Progenitor cell of endocrine pancreas (in vitro differentiated cells): ENCODE measurements around a stretch of chr12.

- PRO-cap, result no peak
Observed at GRCh38 chr12:21851857-21852596, 77.5 kb upstream of the KCNJ8 start.

DNA sequence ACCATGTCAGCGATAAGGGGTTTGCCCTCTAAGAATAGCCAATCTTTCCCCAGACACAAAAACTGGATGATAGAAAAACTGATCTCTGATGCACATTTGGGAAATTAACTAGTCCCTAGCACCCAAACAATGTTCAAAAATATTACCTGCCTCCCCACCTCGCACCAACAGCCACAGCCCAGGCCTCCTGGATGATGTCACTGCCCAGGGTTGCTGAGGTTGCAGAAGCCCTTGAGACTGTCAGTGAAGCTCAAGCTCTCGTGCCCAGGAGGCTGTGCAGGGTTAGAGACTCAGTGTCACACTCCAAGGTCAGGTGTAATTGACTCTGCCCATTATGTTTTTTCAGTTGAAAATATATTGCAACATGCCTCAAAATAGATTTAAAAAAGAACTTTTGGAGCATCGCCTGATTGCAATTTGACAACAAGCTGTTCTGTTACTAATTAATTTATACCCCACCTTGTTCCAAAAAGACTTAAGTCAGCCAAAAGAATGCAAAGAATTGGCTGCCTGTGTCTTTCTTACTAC is 72.2 kb downstream of the CMAS start:
- PRO-cap, result no peak

DNA sequence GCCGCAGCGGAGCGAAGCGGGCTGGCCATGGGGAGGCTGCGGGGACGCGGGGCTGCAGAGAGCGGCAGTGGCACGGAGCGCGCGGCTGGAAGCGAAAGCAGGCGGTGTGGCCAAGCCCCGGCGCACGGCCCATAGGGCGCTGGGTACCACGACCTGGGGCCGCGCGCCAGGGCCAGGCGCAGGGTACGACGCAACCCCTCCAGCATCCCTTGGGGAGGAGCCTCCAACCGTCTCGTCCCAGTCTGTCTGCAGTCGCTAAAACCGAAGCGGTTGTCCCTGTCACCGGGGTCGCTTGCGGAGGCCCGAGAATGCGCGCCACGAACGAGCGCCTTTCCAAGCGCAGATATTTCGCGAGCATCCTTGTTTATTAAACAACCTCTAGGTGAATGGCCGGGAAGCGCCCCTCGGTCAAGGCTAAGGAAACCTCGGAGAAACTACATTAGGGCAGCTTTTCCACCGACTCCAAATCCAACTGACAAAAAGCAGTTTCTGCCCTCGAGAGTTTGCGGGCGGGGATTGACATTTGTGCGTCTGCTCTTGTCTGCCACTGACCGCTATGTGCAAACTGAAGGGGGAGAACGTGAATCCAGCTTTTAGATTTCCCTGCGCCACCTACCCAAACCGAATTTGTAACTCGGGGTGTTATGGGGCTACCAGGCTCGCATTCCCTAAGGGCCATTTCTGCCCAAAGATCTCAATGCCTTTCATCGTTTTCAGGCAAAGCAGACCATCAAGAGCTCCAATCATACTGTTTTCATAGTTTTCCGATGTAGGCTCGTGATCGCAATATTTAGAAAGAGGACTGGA is 45.7 kb downstream of the BCAT1 start:
- PRO-cap, result no peak

DNA sequence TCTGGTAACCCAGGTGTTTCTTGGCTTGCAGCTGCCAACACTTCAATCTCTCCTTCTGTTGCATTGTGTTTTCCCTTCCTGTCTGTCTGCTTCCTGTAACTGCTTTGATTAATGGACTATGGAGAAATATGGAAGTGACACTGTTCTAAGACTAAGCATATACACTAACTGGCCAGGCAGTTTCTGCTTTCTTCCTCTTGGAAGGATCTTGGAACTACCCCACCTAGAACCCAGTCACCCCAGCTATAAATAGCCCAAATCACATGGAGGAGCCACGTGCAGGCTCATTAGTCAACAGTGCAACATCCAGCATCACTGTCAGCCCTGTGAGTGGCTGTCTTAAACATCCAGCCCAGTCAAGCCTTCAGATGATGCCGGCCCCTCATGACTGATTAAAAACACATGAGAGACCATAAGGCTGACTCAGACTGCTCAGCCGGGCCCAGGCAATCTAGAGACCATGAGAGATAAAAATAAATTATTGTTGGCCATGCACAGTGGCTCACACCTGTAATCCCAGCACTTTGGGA is 39.2 kb downstream of the BCAT1 start:
- PRO-cap, result no peak

DNA sequence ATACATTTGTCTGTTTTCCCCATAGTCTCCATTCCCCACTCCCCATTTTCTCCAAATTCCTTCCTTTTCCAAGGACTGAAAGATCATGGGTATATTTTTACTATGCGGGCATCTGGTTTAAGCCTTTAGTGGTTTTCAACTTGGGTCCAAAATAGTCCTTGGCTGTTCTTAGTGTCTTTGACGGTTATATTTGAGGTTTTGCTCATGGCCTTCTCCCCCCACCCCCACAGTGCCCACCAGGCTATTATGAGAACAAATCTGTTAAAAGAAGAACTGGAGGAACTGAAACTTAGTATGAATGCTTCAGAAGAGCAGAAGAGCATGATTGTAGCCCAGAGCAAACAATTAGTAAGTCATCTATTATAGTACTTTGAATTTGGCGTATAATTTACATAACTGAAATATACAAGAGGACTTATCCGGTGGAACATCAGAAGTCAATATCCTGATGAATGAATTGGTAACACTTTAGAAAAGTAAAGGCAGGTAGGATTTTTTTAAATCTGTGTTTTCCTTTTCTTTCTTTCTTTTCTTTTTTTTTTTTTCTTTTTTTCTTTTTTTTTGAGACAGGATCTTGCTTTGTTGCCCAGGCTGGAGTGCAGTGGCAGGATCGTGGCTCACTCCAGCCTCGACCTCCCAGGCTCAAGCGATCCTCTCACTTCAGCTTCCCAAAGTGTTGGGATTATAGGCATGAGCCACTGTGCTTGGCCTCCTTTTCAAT is 31.8 kb upstream of the IRAG2 start:
- PRO-cap, result no peak

DNA sequence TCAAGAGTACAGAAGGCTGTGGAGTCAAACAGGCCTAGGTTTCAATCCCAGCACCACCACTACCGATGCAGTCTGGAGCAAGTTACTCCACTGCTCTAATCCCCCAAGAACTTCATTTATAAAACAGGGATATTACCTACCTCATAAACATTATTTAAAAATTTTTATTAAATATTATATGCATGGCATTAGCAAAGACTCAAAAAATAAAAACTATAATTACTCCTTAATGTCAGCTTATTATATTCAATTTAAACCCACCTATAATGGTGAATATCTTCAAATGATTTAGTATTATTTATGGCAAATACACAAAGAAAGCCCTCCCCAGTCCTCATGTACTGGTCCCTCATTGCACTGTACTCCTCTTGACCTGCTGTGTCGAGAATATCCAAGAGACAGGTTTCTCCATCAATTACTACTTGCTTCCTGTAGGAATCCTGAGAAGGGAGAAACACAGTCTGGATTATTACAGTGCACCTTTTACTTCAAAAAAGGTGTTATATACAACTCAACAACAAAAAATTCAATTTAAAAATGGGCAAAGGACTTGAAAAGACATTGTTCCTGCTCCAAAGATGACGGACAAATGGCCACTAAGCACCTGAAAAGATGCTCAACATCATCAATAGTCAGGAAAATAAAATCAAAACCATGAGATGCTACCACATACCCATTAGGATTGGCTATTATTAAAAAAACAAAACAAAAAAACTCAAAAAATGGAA is 23.6 kb downstream of the KRAS start:
- PRO-cap, result no peak

DNA sequence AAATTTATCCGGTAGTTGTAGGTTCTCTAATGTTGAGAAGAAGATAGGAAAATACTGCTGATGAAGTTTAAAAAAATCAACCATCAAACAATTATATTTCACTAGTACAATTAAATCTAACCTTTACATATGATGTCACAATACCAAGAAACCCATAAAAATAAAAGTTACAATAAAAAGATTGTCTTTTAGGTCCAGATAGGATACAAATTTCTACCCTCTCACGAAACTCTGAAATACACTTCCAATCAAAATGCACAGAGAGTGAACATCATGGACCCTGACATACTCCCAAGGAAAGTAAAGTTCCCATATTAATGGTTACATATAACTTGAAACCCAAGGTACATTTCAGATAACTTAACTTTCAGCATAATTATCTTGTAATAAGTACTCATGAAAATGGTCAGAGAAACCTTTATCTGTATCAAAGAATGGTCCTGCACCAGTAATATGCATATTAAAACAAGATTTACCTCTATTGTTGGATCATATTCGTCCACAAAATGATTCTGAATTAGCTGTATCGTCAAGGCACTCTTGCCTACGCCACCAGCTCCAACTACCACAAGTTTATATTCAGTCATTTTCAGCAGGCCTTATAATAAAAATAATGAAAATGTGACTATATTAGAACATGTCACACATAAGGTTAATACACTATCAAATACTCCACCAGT is 5.8 kb downstream of the KRAS start:
- PRO-cap, result no peak

- PRO-cap, result no peak
Observed at GRCh38 chr12:25247300-25247759, 3.4 kb downstream of the KRAS start.

DNA sequence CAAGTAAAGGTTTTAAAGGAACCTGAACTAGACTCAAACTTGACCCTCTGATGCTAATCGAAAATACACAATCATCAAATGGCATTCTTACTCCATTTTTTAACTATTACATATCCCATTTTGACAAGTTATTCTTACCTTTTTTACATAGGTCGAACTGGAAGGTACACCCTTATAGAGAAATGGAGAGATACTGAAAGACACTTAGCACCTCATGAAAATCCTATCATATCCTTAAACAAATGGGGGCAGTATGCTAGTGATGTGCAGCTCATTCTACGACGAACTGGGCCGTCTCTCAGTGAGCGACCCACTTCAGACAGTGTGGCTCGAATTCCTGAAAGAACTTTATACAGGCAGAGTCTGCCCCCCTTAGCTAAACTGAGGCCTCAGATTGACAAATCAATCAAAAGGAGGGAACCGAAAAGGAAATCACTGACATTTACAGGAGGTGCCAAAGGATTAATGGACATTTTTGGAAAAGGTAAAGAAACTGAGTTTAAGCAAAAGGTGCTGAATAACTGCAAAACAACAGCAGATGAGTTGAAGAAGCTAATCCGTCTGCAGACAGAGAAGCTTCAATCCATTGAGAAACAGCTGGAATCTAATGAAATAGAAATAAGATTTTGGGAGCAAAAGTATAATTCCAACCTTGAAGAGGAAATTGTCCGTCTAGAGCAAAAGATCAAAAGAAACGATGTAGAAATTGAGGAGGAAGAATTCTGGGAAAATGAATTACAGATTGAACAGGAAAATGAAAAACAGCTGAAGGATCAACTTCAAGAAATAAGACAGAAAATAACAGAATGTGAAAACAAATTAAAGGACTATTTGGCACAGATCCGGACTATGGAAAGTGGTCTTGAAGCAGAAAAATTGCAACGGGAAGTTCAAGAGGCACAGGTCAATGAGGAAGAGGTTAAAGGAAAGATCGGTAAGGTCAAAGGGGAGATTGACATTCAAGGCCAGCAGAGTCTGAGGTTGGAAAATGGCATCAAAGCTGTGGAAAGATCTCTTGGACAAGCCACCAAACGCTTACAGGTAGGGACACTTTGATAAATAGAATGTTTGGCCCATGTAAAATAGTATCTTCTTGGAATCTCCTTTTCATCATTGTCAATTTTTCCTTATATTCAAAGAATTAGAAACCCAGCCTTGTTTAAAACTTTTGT is 60.1 kb downstream of the BHLHE41 start:
- PRO-cap, result no peak

DNA sequence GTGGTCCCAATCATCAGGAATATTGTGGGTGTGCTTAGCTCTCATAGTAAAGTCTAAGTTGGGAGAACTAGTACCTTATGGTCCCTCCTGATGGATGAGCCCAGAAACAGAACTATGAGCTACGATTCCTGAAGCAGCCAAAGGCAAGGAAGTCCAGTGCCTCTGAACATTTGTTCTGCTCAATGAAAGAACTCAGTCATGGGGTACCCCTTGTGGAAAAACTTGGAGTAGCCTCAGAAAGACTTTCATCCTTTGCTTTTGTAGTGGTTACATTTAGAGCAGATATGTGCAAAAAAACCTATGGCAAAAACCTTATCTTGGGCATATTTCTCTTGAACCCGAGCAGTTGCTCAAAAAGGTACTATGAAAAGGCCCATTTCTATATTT is 28.9 kb upstream of the BHLHE41 start:
- PRO-cap, result no peak

DNA sequence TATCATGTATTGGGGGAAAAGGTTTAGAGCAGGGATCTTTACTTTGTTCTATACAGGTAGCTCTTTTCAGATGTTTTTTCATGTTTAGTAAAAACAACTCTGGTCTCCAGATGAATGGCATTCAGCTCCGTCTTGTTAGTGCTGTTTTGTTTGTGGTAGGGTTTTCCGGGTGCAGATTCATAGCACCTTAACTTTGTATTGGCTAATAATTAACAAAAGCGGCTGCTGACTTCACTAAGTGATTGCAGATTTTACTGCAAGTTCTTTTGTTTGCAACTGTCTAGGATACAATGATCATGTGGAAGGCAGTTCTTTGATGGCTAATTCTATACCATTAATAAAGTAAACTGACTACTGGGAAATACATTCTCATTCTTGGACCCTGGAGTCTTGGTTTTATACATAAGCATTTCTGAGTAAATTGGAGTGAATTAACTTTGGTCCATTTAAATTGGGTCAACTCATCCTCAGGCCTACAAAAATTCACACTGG is 32.2 kb upstream of the BHLHE41 start:
- PRO-cap, result no peak

GRCh38 chr12:26177341-26177793 is 18.0 kb upstream of the SSPN start:
- PRO-cap, result no peak

DNA sequence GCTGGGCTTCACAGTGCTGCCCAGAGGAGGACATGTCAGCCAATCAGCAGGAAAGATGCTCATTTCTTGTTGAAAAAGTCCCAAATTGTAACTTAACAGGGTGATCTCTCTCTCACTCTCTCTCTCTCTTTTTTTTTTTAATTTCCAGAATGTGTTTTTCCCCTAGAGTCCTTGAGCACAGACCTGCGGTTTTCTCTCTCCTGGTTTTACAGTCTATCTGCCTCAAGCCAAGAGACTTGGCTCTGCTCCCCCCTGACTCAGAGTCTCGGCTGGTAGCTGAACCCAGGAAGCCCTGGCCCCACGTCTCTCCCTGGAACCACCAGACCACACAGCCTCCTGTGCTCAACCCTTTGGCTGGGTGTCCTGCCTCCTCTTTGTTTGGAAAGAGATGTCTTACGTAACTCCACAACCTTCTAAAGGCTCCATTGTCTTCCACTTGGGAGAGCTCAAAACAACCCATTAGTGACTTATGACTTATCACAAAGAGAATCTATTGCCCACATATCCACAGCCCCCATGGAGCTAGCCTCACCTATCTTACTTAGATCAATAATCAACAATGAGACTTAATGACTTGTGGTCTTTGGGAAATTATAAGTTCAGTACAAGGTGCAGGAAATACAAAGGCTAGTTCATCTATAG is 44.1 kb downstream of the SSPN start:
- PRO-cap, result no peak

- PRO-cap, result no peak
Observed at GRCh38 chr12:26339056-26339648, 143.8 kb downstream of the SSPN start.

- PRO-cap, result no peak
Observed at GRCh38 chr12:26621940-26622666, 210.9 kb downstream of the ITPR2 start.

GRCh38 chr12:26967403-26967838 is 29.2 kb downstream of the FGFR1OP2 start:
- PRO-cap, result no peak

GRCh38 chr12:27013496-27013848 is 712 bp downstream of the TM7SF3 start:
- PRO-cap, result no peak

DNA sequence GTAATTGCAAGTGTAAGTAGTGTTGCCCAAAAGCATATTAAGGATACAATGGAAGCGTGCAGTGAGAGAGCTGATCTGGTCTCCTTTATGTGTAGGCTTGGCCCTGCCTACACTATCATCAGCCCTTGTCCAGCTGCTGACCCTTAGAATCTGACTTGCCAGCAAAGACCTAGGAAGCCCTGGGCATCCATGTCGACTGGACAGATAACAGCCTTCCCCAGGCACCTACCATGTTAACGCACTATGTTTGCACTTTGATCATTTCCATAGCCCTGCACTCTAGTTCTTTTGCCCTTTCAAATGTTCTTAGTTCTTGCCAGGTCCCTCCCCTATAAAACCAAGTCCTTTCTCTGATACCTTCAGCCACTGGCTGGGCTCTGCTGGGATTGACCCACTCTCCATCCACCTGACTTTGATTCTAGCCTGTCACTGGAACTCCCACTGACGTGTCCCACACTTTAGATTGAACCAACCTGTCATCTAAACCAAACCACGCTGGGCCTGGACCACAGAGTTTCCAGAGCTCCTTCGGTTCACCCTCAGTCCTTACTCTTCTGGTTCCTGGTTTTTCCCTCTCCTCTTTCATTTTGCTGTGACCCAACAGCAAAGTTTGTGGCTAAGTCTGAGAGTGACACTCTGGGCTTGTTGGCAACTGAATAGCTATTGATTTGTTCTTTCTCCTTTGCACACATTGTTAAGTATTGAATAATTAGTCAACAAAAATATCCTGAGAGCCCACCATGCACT is 51.9 kb upstream of the STK38L start:
- PRO-cap, result no peak

GRCh38 chr12:27524783-27525292 is 832 bp downstream of the PPFIBP1 start:
- PRO-cap, result unidirectional peak, minus-strand start at chr12:27525096

DNA sequence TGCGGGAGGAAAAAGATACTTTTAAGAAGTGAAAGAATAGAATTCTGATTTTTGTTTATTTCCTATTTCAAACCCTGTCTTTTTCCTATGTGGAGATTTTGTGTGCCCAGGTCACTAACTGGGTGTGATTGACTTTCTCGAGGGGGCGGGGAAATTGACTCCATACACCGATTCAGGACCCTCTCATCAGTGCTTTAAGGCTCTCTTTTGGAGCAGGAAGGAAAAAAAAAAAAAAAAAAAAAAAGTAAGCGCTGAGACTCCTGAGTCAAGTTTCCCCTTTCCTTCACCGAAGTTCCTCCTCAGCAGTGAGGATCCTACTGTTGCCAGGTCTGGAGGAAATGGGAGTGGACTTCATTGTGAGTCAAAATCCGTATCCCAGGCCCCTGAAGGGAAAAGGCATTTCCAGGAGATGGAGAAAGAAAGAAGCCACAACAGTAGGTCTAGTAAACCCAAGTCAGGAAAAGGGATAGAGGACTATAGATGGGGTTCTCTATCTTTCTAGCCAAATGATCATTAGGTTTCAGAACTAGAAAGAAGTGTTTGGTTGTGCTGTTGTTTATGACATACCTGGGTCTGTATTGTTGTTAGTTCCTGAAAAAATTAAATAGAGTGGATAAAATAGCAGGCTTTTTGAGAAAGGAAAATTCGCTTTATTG is 1.4 kb downstream of the PPFIBP1 start:
- PRO-cap, result no peak